Placental epithelial cell (primary cell): ENCODE data around the genes ALKAL2, TPO and PXDN.

DNA sequence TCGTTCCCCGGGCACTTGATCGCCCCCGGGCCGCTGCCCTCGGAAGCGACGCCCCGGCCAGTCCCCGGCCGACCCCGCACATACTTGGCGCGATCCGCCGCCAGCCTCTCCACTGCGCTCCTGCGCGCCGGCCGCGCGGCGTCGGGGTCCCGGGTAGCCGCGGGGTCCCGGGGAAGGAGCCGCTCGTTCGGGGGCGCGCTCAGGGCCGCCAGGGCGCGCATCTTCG lies 227 bp downstream of the FAM110C start:
- CAGE, long polyA plus RNA, result no peak

DNA sequence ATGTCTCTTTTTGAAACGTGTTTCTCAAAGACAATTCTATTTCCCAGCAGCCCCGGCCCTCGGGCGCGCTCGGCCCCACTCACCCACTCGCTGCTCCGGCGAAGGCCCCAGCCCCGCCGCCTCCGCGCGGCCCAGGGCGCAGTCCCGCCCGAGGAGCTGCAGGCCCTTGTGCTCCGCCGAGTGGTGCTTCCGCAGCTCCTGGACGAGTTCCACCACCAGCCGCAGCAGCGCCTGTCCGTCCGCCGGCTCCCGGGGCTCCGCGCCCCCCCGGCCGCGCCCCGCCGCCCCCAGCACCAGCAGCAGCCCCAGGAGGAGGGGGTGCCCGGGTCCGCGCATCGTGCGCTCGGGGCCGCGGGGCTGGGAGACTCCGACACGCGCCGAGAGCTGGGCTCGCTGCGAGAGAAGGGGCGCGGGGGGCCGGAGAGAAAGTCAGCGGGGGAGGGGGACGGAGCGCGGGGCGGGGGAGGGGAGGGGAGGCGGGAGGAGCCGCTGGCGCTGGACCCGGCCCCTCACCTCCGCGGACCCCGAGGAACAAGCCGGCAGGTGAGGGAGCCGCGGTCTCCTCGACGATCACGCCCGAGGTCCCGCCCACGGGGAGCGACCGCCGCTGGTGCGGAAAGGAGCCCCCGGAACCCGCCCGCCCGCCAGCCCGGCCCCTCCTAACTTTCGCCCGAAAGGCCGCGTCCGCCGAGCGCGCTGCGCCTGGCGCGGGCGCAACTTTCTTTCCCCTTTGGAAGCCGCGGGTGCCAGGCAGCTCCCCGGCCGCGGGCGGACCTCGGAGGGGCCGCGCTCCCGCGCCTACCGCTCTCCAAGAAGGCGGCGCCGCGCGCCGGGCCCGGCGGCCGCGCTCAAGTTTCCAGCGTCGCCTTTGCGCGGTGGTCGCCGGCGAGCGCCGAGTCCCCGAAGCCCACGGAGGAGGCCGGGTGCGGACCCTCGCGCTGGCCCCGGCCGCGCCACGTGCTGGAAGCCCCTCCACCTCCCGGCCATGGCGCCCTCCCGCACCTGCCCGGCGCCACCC lies at the start of gene ALKAL2:
Gene ALKAL2, minus strand, starts transcription at position 592 of the 1,018 bp plus-strand sequence.
- CAGE, long polyA plus RNA, result no peak

DNA sequence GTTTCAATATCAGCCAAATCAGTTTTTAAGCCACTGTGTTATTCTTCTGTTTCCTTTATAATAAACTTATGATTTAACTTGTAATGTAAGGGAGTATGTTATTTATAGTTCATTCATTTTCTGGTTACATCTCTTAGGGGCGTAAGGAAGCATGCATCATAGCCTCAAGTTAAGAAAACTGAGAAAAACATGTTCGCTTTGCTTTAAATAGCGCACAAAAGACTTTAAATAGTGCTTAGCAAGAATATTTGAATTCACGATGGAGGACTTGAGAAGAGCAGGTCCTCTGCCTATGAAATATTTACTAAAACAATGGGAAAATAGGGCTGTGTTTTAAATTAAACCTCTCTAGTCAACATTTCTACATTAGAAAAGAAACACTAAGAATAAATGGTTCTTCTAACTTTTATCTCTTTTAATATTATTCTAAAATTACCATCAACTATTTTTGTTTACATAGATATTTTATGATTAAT lies 172.8 kb upstream of the TPO start:
- CAGE, long polyA plus RNA, result no peak

DNA sequence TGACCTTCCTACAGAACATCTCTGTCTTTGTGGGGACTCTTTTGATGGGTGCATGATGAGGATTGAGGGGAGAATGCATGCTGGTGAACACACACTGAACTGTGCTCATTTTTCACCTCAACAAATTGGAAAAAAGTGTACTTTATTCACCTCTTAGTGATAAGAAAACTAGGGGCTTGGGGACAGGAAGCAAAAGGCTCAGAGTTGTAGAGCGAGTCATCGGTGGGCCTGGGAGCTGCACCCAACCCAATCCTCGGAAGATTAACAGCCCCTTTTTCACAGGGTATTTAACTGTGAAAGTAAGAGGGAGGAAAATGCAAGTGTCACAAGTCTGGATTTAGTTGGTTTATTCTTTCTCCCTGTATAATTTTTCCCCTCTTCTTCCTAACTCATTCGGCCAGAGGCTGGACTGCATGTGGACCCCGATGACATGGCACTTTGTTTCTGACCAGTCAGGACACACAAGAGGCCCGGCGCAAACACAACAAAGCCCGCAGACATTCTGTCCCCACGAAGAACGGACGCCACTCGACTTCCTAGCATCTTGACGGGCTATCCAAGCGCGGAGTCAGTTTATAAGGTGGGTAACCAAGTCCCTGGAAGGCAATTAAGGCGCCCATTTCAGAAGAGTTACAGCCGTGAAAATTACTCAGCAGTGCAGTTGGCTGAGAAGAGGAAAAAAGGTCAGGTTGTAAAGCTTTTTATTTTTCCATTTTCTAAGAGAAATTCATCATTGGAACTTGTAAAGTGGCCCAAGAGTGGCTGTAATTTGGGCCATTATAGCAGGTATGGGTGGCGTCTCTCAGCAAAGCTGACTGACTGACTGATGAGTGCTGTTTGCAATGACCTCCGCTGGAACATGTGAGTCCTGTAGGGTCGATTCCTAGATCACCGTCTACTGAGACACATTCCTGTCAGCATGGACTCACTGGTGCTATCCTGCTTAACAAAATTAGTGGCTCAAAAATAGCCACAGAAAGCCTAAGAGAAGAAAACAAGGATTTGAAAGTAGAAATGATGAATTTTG lies at the start of gene TPO:
Gene TPO, plus strand, starts transcription at position 601 of the 1,027 bp plus-strand sequence.
- CAGE, long polyA plus RNA, result no peak

- CAGE, long polyA plus RNA, result no peak
These were observed 144.0 kb downstream of the PXDN start for GRCh38 chr2:1600299-1600669.

GRCh38 chr2:1604844-1605510 lies 139.3 kb downstream of the PXDN start:
- CAGE, long polyA plus RNA, result no peak

DNA sequence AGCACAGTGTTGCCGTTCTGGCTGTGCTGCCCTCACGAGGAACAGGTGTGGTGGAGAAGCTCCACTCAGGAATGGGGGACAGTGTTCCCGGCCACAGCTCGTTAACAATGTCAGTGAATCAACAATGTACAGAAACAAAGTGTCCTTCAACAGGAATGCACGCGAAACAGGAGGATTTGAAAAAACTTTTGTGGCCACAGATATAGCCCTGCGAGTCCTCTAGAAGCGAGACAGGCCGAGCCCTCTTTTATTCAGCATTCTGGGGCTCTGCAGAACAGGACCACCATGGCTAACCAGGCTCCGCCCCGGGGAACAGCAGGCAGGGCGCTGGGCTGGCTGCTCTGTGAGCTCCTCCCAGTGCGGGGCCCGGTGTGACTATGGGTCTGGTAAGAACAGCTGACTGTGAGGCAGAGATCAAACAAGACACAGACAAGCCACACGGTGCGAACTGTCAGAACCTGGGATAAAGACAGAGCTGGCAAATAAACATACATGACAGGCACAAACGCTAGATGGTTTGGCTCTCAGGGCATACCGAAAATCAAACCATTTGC lies 15.6 kb downstream of the PXDN start:
- CAGE, long polyA plus RNA, result no peak

DNA sequence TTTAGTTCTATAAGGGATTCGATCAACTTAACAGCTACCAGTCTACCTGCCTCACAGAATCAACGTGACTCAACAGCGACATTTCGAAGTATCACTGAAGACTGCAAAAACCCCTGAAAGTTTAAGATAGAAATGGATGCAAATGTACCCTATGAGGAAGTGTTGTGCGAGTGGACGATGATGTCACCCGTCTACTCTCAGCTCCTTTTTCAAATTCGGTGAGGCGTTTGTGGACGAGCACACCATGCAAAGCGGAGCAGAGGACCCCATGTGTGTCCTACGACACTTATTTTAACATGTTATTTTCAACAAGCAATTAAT lies 2.1 kb downstream of the PXDN start:
- CAGE, long polyA plus RNA, result no peak

DNA sequence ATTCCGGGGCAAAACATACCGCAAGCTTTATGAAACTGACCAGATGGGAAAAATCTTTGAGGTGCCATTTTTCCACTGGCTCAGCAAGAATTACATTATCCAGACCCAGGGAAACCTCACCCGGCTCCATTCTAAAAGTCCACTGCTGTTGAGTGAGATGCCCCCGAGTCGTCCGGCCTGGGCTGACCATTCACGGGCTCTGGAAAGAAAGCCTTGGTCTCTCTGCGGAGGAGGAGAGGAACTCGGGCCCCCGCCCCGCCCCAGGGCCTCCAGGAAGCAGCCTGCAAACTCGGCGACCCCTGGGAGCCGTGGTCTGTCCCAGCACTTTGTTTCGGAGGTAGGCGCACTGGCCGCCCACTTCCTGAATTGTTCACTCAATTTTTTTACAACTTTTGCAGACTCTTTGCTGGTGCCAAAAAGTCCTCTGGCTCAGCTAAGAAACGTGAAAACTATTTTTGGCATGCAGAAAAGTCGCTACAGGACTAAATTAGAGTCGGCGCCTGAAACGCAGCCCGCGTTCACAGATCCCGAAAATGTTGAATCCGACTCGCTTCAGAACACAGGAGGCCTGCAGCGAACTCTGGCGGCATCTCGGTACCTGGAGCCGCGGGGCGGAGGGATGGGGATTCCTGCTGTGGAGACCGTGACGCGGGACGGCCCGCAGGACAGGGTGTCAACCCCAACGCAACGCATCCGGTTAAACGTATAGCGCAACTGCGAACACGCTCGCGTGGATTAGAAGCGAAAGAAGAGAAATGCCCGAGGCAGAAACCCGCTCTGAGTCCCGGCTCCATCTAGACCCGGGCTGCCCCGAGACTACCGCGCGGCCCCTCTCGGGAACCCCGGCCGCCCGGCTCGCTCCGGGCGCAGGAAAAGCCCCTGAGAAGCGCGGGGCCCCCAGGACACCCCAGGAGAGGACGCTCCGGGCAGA lies 1.5 kb downstream of the PXDN start:
- CAGE, long polyA plus RNA, result no peak

DNA sequence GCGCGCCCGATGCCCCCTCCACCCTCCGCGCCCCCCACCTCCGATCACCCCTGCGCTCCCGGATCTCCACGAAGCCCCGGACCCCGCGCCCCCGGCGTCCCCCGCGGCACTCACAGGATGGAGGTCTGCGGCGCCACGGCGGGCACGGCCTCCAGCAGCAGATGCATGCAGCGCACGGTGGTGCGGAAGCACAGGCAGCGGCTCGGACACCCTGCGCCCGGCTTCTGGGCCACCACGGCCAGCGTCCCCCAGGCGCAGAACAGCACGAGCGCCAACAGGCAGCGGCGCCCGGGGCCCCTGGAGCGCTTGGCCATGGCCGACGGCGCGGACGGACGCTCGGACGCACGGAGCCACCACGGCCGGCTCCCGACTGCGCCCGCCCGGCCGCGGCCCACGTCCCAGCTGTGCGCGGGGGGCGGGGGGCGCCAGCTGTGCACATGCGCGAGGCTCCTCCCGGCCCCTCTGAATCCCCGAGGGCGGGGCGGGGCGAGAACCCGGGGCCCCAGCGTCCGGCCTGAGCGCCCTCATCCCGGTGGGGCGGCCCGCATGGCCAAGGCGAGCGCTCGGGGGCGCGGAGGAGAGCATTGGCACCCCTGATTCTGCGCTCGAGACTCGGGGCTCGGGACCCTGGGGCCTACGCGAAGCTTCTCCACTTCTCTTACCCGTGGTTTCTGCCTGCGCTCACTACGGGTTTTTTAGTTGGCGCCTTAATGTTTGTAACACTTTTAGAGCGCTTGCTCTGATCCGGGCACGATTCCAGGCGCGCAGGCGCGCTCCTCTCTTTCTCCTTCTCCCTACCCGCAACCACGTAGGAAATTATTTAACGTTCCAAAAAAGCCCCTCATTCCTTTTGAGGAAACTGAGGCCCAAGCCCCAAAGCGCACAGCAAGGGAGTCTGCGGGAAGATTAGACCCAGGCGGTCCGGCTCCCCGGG lies at the start of gene PXDN:
Gene PXDN, minus strand, starts transcription at position 374 of the 934 bp plus-strand sequence.
- CAGE, long polyA plus RNA, result no peak

DNA sequence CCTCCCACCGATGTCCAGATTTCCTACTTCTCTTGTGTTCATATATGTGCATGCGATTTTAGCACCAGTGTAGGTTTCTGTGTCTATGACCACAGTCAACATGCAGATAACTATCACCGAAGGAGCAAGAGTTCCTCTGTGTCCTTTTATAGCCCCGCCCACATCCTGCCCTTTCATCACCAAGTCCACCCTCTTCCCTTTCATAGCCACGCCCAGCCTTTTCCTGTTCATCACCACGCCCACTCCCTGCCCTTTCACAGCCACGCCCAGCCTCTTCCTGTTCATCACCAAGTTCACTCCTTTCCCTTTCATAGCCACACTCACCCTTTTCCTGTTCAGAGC lies 274.0 kb downstream of the MYT1L start:
- CAGE, long polyA plus RNA, result no peak

DNA sequence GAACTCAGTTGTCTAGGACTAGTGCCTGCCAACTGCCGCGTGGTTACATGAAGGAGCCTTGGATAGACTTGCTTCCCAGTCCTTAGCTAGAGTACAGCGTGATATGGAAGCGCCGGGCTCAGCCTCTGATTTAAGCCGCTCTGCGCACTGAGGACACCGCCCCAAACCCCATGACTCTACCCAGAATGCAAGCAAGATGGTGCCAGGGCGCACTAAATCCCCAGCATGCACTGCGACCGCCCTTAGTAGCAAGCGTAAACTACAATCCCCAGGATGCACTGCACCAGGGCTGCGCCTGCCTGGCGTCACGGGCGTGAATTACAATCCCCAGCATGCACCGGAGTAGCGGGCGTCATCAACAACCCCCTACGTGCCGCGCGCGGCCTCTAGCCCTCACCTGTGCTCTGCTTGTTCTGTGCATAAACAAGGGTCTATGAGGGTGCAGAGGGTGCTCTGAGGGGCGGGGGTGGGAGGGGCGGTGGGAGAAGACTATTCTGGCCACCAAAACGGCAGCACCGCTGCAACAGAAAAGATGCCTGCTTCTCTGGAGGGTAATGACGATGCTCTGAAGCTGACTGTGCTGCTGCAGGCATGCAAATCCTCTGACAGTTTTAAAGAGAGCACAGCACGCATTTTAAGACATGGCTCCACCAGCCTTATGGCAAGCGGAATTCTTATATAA lies 282.4 kb upstream of the MYT1L start:
- CAGE, long polyA plus RNA, result no peak

DNA sequence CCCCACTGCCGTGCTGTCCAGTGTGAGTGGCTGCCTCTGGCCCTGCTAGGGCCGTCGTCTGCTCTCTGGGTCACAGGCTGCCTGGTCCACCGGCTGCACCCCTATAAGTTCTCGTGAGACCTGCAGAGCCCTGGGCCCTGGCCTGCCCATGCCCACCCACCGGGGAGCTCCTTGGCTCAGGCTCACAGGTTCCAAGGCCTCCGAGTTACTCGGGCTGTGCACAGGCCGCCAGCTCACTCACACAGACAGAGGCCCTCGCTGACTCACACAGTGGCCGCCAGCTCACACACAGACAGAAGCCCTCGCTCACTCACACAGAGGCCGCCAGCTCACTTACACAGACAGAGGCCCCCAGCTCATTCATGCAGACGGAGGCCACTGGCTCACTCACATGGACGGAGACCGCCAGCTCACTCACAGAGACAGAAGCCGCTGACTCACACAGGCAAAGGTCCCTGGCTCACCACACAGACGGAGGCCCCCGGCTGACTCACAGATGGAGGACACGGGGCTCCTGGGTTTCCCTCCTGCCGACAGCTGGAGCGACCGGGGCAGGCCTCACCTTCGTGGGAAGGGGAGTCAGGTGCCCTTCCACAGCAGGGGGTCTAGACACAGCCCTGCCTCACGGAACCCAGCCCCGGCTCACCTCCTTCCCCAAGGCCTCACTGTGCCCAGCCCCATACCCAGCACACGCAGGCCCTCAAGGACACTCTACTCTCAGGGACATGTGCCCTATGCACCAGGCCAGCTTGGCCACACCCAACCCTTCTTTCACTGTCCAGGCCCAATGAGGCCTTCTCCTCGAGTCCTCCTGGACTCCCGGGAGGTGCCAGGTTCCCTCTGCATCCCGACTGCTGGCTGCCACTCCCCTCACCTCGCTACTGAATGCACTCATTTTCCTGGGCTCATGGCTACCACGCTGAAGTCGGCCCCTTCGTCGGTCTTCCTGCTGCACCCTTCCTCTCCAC lies 334.3 kb upstream of the MYT1L start:
- CAGE, long polyA plus RNA, result no peak

GRCh38 chr2:3044981-3045292 lies 332.7 kb downstream of the EIPR1 start:
- CAGE, long polyA plus RNA, result no peak

DNA sequence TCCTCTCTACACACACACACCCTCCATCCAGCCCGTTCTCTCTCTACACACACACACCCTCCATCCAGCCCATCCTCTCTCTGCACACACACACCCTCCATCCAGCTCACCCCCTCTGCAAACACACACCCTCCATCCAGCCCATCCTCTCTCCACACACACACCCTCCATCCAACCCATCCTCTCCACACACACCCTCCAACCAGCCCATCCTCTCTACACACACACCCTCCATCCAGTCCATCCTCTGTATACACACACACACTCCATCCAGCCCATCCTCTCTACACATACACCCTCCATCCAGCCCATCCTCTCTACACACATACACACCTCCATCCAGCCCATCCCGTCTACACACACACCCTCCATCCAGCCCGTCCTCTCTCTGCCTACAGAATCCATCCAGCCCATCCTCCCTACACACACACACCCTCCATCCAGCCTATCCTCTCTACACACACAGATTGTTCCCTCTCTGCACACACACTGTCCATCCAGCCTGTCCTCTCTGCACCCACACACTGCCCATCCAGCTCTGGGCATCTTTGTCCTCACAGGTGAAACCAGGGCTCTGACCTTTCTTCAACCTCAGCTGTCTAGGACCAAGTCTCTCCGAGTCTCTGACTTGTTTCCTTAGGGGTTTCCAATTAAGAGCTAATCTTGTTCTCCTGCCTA lies 81.2 kb downstream of the EIPR1 start:
- CAGE, long polyA plus RNA, result no peak

- CAGE, long polyA plus RNA, result no peak
These were observed 40.4 kb downstream of the TRAPPC12 start for GRCh38 chr2:3419985-3420228.

- CAGE, long polyA plus RNA, result no peak
These were observed 25.6 kb downstream of the ADI1 start for GRCh38 chr2:3493579-3494373.

DNA sequence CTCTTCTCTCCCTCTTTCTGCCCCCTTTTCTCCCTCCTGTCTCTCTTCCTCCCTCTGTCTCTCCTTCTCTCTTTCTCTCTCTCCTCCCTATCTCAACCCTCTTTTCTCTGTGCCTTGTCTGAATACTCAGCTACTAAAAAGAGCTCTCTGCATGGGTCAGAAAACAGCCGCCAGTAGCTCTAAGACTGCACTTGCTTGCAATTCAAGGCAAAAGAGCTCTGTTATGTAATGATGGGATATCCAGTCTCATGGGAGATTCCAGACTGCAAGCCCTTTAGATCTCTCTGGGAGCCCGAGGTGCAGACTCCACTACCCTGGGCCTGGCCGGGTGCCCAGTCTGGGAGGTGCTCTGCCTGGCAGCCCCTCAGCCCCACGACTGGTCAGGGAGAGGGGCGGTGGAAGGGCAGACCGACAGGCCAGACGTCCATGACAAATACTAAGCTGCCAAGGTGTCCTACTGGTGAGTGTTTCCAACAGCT lies 5.5 kb upstream of the ADI1 start:
- CAGE, long polyA plus RNA, result no peak

DNA sequence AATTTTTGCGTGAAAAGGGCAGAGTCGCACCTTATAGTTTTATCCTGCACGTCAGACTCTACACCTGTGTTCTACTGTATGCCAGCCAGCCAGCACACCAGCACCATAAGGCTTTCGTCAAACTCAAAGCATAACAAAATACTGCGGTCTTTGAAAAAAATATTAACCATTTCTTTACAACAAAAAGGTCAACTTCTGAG lies 951 bp downstream of the RNASEH1 start:
- CAGE, long polyA plus RNA, result no peak

GRCh38 chr2:3594342-3594863 lies 509 bp upstream of the COLEC11 start:
- CAGE, long polyA plus RNA, result no peak